ENCODE measurements around a stretch of chr9.

GRCh38 chr9:111421539-111422672 is 62.3 kb downstream of the ECPAS start:
- RAMPAGE, long total RNA = no peak
- RRBS = no CpG with 5 or more reads among the region's 15 CpGs
PRO-cap:
- standard = no peak
- CoPRO, capped RNA only, 2 experiments = no peak in any of the 2 experiments
- CoPRO, capped and uncapped RNA, 2 experiments = no peak in any of the 2 experiments
- CoPRO, uncapped RNA only, 2 experiments = peak in 1 of 2 experiments; most common minus-strand start chr9:111422381 (in 1)
CAGE:
- cytosol, long polyA plus RNA = no peak
- long polyA plus RNA = no peak
- nucleolus, long total RNA = no peak
- nucleus, long polyA plus RNA = no peak

DNA sequence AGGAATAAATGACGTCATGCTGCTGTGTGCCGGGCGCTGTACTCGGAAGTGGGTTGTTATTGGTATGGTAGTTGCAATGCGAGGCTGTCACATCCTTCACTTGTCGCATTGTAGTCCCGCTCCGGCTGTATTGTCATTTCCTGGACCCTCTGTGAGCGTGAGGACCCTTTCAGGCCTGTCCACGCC is 737 bp downstream of the ZNF483 start:
- RAMPAGE, long total RNA = no peak
- RRBS = 52% methylated on average over 6 of the region's 10 CpGs
PRO-cap:
- standard = no peak
- CoPRO, capped RNA only, 2 experiments = no peak in any of the 2 experiments
- CoPRO, capped and uncapped RNA, 2 experiments = no peak in any of the 2 experiments
- CoPRO, uncapped RNA only, 2 experiments = no peak in any of the 2 experiments
CAGE:
- cytosol, long polyA plus RNA = no peak
- long polyA plus RNA = no peak
- nucleolus, long total RNA = no peak
- nucleus, long polyA plus RNA = no peak

DNA sequence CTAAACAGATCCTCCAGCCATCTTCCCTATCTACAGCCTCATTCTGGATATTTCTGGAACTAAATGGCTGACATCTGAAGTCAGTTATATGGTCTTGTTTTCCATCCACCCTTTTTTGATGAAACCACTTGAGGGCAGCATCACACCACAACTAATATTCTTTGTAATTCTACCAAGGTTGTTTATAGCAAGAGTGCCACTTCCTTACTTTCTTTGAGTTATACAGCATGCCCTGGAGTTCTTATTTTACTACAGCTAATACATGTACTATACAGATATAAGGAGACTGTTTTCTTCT is 34.7 kb downstream of the SHOC1 start:
- RAMPAGE, long total RNA = no peak
PRO-cap:
- standard = no peak
- CoPRO, capped RNA only, 2 experiments = no peak in any of the 2 experiments
- CoPRO, capped and uncapped RNA, 2 experiments = no peak in any of the 2 experiments
- CoPRO, uncapped RNA only, 2 experiments = no peak in any of the 2 experiments
CAGE:
- cytosol, long polyA plus RNA = no peak
- long polyA plus RNA = no peak
- nucleolus, long total RNA = no peak
- nucleus, long polyA plus RNA = no peak

- RAMPAGE, long total RNA = no peak
- RRBS = no CpG with 5 or more reads among the region's 3 CpGs
PRO-cap:
- standard = no peak
- CoPRO, capped RNA only, 2 experiments = no peak in any of the 2 experiments
- CoPRO, capped and uncapped RNA, 2 experiments = no peak in any of the 2 experiments
- CoPRO, uncapped RNA only, 2 experiments = no peak in any of the 2 experiments
CAGE:
- cytosol, long polyA plus RNA = no peak
- long polyA plus RNA = no peak
- nucleolus, long total RNA = no peak
- nucleus, long polyA plus RNA = no peak
Observed at GRCh38 chr9:111899971-111900418, 3.4 kb downstream of the UGCG start.

DNA sequence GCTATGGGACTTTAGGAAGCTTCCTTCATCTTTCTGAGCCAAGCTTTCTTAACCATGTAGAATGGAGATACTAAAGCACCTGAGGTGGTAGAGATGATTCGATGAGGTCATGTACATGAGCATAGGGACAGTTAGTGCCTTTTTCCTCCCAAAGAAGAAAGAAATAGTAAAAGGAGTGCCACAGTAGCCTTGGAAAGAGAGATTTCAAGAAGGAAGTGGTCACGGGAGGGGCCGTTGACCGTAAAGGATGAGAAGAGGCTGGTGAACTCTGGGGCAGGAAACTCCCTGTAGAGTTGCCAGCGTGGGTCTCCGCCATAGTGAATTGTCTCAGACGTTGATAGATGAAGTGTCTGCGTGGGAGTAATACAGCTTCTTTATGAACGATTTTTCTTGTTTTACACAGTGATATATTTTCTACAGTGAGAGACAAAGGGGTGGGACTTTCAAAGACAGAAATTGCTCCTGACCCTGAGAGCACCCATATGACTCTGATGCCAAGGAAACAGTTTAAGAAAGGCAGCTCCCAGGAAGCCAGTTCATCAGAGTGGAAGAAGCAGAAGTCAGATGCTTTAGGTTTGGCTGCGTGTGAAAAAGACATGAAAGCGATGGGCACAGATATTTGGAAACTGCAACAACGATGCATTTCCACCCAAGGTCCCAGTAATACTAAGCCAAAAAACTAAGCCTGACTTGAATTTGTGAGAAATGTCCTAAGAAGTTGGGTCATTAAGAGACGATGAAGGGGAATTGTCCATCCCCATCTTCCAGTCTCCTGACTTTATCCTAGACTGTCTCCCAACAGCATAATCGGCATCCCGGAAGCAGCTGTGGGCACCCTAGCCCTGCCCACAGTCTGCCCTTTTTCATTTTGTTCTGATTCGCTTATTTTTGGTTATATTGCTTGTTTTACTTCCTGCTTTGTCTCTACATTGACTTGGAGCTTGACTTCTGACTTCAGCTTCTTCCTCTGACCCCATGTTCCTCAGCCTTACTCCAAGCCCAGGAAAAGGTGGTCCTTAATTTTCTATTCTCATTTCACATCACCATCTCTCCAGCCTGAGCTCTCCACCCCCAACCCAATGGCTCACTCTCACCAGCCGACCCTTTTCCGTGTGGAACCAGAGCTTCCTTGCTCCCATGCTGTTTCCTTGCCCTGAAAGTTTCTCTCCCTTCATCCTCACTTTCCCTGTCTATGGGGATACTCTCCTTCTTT is 41.5 kb downstream of the UGCG start:
- RAMPAGE, long total RNA = no peak
- RRBS = no CpG with 5 or more reads among the region's 18 CpGs
PRO-cap:
- standard = no peak
- CoPRO, capped RNA only, 2 experiments = no peak in any of the 2 experiments
- CoPRO, capped and uncapped RNA, 2 experiments = no peak in any of the 2 experiments
- CoPRO, uncapped RNA only, 2 experiments = peak in 2 of 2 experiments; most common plus-strand start position 169 of the sequence (in 1)
CAGE:
- cytosol, long polyA plus RNA = no peak
- long polyA plus RNA = no peak
- nucleolus, long total RNA = no peak
- nucleus, long polyA plus RNA = no peak

DNA sequence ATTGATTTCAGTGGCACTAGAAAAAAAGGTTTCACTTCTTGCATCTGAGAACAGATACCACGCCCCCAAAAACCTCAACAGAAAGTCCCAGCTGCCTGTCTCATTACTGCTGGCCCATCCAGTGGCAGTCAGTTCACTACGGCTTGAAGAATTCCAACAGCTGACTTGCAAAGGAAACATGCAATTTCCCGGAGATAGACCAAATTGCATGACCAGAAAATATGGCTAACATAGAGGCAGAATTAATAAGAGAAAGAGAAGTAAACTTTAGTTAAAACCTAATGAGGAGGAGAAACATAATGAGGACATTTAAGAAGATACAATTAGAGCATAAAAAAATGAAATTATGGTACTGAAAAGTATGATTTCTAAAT is 48.7 kb downstream of the UGCG start:
- RAMPAGE, long total RNA = no peak
- RRBS = no CpG with 5 or more reads among the region's 3 CpGs
PRO-cap:
- standard = no peak
- CoPRO, capped RNA only, 2 experiments = no peak in any of the 2 experiments
- CoPRO, capped and uncapped RNA, 2 experiments = no peak in any of the 2 experiments
- CoPRO, uncapped RNA only, 2 experiments = no peak in any of the 2 experiments
CAGE:
- cytosol, long polyA plus RNA = no peak
- long polyA plus RNA = no peak
- nucleolus, long total RNA = no peak
- nucleus, long polyA plus RNA = no peak

GRCh38 chr9:111959377-111960268 is 63.0 kb downstream of the UGCG start:
- RAMPAGE, long total RNA = no peak
- RRBS = no CpG with 5 or more reads among the region's 6 CpGs
PRO-cap:
- standard = no peak
- CoPRO, capped RNA only, 2 experiments = no peak in any of the 2 experiments
- CoPRO, capped and uncapped RNA, 2 experiments = no peak in any of the 2 experiments
- CoPRO, uncapped RNA only, 2 experiments = no peak in any of the 2 experiments
CAGE:
- cytosol, long polyA plus RNA = no peak
- long polyA plus RNA = no peak
- nucleolus, long total RNA = no peak
- nucleus, long polyA plus RNA = no peak

- RAMPAGE, long total RNA = no peak
- RRBS = no CpG with 5 or more reads among the region's 2 CpGs
PRO-cap:
- standard = no peak
- CoPRO, capped RNA only, 2 experiments = no peak in any of the 2 experiments
- CoPRO, capped and uncapped RNA, 2 experiments = no peak in any of the 2 experiments
- CoPRO, uncapped RNA only, 2 experiments = no peak in any of the 2 experiments
CAGE:
- cytosol, long polyA plus RNA = no peak
- long polyA plus RNA = no peak
- nucleolus, long total RNA = no peak
- nucleus, long polyA plus RNA = no peak
Observed at GRCh38 chr9:112032069-112032477, 135.5 kb downstream of the UGCG start.

GRCh38 chr9:112086243-112086687 is 88.8 kb downstream of the SUSD1 start:
- RAMPAGE, long total RNA = no peak
- RRBS = no CpG with 5 or more reads among the region's 2 CpGs
PRO-cap:
- standard = no peak
- CoPRO, capped RNA only, 2 experiments = no peak in any of the 2 experiments
- CoPRO, capped and uncapped RNA, 2 experiments = no peak in any of the 2 experiments
- CoPRO, uncapped RNA only, 2 experiments = no peak in any of the 2 experiments
CAGE:
- cytosol, long polyA plus RNA = no peak
- long polyA plus RNA = no peak
- nucleolus, long total RNA = no peak
- nucleus, long polyA plus RNA = no peak

- RAMPAGE, long total RNA = no peak
- RRBS = 37% methylated on average over 4 of the region's 12 CpGs
PRO-cap:
- standard = no peak
- CoPRO, capped RNA only, 2 experiments = no peak in any of the 2 experiments
- CoPRO, capped and uncapped RNA, 2 experiments = no peak in any of the 2 experiments
- CoPRO, uncapped RNA only, 2 experiments = no peak in any of the 2 experiments
CAGE:
- cytosol, long polyA plus RNA = no peak
- long polyA plus RNA = no peak
- nucleolus, long total RNA = no peak
- nucleus, long polyA plus RNA = no peak
Observed at GRCh38 chr9:112175597-112175863, 433 bp upstream of the SUSD1 start.

GRCh38 chr9:112221561-112222407 is 46.7 kb upstream of the SUSD1 start:
- RAMPAGE, long total RNA = no peak
- RRBS = no CpG with 5 or more reads among the region's 4 CpGs
PRO-cap:
- standard = no peak
- CoPRO, capped RNA only, 2 experiments = no peak in any of the 2 experiments
- CoPRO, capped and uncapped RNA, 2 experiments = no peak in any of the 2 experiments
- CoPRO, uncapped RNA only, 2 experiments = peak in 2 of 2 experiments; most common minus-strand start chr9:112222205 (in 2)
CAGE:
- cytosol, long polyA plus RNA = no peak
- long polyA plus RNA = no peak
- nucleolus, long total RNA = no peak
- nucleus, long polyA plus RNA = no peak

GRCh38 chr9:112348135-112349465 is 15.2 kb upstream of the PTBP3 start:
- RAMPAGE, long total RNA = no peak
- RRBS = no CpG with 5 or more reads among the region's 28 CpGs
PRO-cap:
- standard = no peak
- CoPRO, capped RNA only, 2 experiments = no peak in any of the 2 experiments
- CoPRO, capped and uncapped RNA, 2 experiments = no peak in any of the 2 experiments
- CoPRO, uncapped RNA only, 2 experiments = no peak in any of the 2 experiments
CAGE:
- cytosol, long polyA plus RNA = no peak
- long polyA plus RNA = no peak
- nucleolus, long total RNA = no peak
- nucleus, long polyA plus RNA = no peak

DNA sequence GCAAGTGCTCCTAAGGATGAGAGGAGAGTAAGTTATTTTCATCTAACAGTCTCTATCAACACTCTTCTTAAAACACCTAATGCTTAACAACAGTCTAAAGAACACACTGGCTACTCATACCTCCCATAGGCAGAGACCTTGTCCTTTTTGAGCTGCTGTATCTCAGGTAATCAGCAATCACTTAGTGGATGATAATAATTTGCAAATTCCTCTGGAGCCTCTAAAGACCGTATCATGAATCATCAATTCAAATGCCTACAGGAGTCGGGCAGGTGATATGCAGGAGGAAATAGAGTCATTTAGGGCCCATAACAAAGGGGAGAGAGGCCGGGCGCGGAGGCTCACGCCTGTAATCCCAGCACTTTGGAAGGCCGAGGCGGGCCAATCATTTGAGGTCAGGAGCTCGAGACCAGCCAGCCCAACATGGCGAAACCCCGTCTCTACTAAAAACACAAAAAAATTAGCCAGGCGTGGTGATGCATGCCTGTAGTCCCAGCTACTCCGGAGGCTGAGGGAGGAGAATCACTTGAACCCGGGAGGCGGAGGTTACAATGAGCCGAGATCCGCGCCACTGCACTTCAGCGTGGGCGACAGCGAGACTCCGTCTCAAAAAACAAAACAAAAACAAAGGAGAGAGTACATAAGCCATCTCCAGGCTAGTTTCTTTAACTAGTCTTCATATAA is 1.2 kb upstream of the HSDL2 start:
- RAMPAGE, long total RNA = no peak
- RRBS = no CpG with 5 or more reads among the region's 22 CpGs
PRO-cap:
- standard = unidirectional peak, plus-strand start at position 388 of the sequence; unidirectional peak, plus-strand start at position 554 of the sequence; unidirectional peak, plus-strand start at position 576 of the sequence
- CoPRO, capped RNA only, 2 experiments = no peak in any of the 2 experiments
- CoPRO, capped and uncapped RNA, 2 experiments = no peak in any of the 2 experiments
- CoPRO, uncapped RNA only, 2 experiments = no peak in any of the 2 experiments
CAGE:
- cytosol, long polyA plus RNA = no peak
- long polyA plus RNA = no peak
- nucleolus, long total RNA = no peak
- nucleus, long polyA plus RNA = no peak

DNA sequence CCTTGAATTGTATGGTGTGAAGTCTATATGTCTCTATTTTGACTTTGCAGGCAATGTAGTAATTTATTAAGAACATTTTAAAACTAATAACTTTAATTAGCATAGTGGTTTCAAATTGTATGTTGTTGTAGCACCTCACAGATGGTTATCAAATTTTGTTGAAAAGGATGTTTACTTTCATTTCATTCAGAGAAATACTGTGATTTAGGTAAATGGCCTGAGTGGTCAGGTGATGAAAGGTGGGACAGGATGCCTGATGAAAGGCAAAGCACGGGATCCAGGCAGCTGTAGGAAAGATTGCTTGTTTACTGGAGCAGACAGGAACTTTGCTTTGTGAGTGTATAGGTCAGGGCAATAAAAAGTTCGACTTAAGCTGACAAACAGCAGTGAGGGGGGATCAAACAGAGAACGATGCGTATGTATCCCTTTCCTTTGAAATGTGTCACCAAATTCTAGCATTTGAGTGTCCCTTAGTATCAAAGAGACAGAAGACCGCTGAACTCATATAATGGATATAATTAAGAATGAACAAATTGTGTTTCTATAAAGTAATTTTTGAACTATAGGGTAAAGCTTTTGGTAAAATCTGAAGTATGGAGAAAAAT is 19.0 kb downstream of the KIAA1958 start:
- RAMPAGE, long total RNA = no peak
- RRBS = no CpG with 5 or more reads among the region's 5 CpGs
PRO-cap:
- standard = no peak
- CoPRO, capped RNA only, 2 experiments = no peak in any of the 2 experiments
- CoPRO, capped and uncapped RNA, 2 experiments = no peak in any of the 2 experiments
- CoPRO, uncapped RNA only, 2 experiments = no peak in any of the 2 experiments
CAGE:
- cytosol, long polyA plus RNA = no peak
- long polyA plus RNA = no peak
- nucleolus, long total RNA = no peak
- nucleus, long polyA plus RNA = no peak

- RAMPAGE, long total RNA = no peak
- RRBS = no CpG with 5 or more reads among the region's 13 CpGs
PRO-cap:
- standard = no peak
- CoPRO, capped RNA only, 2 experiments = no peak in any of the 2 experiments
- CoPRO, capped and uncapped RNA, 2 experiments = no peak in any of the 2 experiments
- CoPRO, uncapped RNA only, 2 experiments = no peak in any of the 2 experiments
CAGE:
- cytosol, long polyA plus RNA = no peak
- long polyA plus RNA = no peak
- nucleolus, long total RNA = no peak
- nucleus, long polyA plus RNA = no peak
Observed at GRCh38 chr9:112731713-112732428, 14.0 kb upstream of the INIP start.

DNA sequence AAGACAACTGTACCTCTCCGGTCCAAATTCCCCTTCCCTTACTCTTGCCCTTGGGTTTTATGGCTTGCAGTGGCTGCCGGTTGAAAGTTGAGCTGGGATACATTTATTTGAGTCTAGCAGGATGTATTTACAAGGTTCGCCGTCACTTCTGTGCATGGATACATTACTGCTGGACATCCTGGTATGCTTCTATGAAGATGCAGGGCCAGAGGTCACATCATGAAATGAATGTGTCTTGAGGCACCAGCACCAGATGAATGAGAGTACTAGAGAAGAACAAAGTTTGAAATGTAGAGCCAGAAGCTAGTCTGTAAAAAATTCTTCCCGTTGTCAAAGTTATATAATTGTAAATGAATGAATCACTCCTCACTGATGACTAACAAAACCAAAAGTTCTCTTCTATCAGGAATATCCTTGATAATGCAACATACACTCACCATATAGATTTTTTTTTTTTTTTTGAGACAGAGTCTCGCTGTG is 12.9 kb upstream of the SNX30 start:
- RAMPAGE, long total RNA = no peak
- RRBS = no CpG with 5 or more reads among the region's 6 CpGs
PRO-cap:
- standard = no peak
- CoPRO, capped RNA only, 2 experiments = no peak in any of the 2 experiments
- CoPRO, capped and uncapped RNA, 2 experiments = no peak in any of the 2 experiments
- CoPRO, uncapped RNA only, 2 experiments = no peak in any of the 2 experiments
CAGE:
- cytosol, long polyA plus RNA = no peak
- long polyA plus RNA = no peak
- nucleolus, long total RNA = no peak
- nucleus, long polyA plus RNA = no peak

DNA sequence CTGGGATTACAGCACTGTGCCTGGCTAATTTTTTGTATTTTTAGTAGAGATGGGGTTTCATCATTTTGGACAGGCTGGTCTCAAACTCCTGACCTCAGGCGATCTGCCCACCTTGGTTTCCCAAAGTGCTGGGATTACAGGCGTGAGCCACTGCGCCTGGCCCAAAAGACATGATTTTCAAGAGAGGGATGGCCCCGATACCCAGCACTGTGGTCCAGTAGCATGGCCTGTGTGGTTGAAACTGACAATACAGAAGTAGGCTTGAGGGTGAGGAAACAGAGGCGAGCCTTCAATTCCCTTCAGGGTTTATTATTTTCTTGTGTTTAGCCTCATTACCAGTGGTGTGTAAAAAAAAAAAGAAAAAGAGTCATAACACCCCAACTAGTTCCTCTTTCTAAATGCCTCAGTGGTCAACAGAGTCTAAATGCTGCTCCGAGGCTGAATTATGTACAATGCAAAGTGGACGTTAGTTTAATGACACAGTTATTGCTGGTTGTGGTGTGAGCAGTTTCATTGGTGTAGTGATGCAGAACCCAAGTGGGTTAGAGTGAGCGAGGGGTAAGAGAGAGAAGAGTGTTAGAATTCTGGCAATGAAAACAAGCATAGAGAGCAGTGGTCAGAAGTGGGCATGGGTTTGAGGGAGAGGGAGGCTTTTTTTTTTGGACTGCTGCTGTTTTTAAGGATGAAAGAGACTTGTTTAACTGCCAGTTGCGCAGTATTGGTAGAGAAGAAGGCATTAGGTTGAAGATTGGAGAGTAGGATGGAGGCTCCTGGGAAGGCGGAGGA is 58.9 kb downstream of the SNX30 start:
- RAMPAGE, long total RNA = no peak
- RRBS = no CpG with 5 or more reads among the region's 10 CpGs
PRO-cap:
- standard = no peak
- CoPRO, capped RNA only, 2 experiments = no peak in any of the 2 experiments
- CoPRO, capped and uncapped RNA, 2 experiments = no peak in any of the 2 experiments
- CoPRO, uncapped RNA only, 2 experiments = no peak in any of the 2 experiments
CAGE:
- cytosol, long polyA plus RNA = no peak
- long polyA plus RNA = no peak
- nucleolus, long total RNA = no peak
- nucleus, long polyA plus RNA = no peak

- RAMPAGE, long total RNA = no peak
- RRBS = no CpG with 5 or more reads among the region's 1 CpG
PRO-cap:
- standard = no peak
- CoPRO, capped RNA only, 2 experiments = no peak in any of the 2 experiments
- CoPRO, capped and uncapped RNA, 2 experiments = no peak in any of the 2 experiments
- CoPRO, uncapped RNA only, 2 experiments = no peak in any of the 2 experiments
CAGE:
- cytosol, long polyA plus RNA = no peak
- long polyA plus RNA = no peak
- nucleolus, long total RNA = no peak
- nucleus, long polyA plus RNA = no peak
Observed at GRCh38 chr9:113125445-113125753, 25.4 kb upstream of the SLC31A2 start.

Data from K562 (cell line).